Rectum (tissue), 1 donor: ENCODE measurements around a stretch of chr10.

- PRO-cap: no peak
Measured at GRCh38 chr10:95728591-95728907, 27.4 kb upstream of the ENTPD1 start.

GRCh38 chr10:95761533-95762269 lies 5.7 kb downstream of the ENTPD1 start:
- PRO-cap: no peak

DNA sequence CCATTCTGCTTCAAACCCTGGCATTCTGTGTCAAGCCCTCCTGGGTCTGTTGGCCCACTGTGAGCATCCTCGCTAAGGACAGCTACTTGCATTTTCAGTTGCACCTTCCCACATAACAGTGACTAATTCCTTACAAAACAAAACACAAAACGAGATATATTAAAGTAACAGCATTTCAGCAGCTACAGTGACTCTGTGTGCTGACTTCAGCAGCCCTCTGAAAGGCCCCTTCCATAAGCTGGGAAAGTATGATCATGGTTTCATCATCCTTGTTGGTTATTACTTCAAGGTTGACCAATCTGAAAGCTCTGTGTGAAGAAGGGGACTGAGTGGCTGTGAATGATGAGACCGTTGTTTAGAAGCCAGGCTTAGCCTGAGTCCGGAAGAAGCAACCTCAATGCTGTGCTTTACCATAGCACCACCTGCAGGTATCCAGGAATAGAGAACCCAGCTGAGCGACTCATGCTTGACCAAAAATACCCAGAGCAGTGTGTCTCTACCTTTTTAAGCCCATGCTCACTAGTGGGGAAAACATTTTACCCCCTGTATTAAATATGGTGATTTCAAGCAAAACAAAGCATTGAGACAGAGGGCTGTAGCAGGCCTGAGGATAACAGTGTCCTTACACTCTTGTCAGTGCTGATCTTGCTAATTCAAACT lies 42.7 kb upstream of the CC2D2B start:
- PRO-cap: no peak

GRCh38 chr10:96044760-96045153 lies 1.4 kb downstream of the CCNJ start:
- PRO-cap: no peak

GRCh38 chr10:96059235-96059816 lies 15.9 kb downstream of the CCNJ start:
- PRO-cap: no peak

DNA sequence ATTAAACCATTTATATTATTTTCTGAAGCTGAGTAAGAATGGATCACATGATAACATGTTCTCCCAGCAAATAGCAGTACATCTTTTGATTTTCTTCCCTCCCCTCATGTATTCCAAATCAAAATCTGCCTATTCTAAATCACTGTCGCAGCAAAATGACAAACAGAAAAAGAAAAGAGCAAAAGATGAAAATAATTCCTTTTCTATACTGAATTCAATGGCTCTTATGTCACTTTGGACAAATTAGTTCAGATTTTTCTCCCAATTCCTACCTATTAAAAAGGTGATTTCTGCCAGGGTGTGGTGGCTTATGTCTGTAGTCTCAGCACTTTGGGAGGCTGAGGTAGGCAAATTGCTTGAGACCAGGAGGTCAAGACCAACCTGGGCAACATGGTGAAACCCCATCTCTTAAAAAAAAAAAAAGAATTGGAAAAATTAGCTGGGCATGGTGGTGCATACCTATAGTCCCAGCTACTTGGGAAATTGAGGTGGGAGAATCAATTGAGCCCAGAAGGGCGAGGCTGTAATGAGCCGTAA lies 10.3 kb downstream of the ZNF518A start:
- PRO-cap: no peak

DNA sequence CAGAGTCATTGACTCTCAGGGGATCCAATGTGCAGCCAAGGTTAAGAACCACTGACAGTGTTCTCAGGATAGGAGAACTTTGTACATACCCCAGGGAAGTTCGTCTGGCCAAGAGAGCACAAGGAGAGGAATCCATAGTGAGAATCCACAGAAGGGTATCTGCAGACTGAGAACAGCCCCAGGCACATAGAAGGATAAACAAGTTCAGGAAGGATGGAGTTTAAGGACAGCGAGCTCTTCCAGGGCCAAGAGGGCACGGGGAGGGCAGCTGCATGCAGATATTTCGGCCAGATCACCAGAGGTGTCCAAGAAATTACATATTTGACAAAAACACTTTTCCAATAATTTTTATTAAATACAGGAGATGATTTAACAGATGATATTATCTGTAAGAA lies 16.4 kb downstream of the BLNK start:
- PRO-cap: no peak

GRCh38 chr10:96514845-96515524 lies 1.3 kb upstream of the TLL2 start:
- PRO-cap: no peak

- PRO-cap: no peak
Measured at GRCh38 chr10:96516331-96517193, 2.8 kb upstream of the TLL2 start.

GRCh38 chr10:96547236-96547640 lies 33.5 kb upstream of the TLL2 start:
- PRO-cap: no peak

GRCh38 chr10:96552678-96553318 lies 34.0 kb downstream of the TM9SF3 start:
- PRO-cap: no peak

DNA sequence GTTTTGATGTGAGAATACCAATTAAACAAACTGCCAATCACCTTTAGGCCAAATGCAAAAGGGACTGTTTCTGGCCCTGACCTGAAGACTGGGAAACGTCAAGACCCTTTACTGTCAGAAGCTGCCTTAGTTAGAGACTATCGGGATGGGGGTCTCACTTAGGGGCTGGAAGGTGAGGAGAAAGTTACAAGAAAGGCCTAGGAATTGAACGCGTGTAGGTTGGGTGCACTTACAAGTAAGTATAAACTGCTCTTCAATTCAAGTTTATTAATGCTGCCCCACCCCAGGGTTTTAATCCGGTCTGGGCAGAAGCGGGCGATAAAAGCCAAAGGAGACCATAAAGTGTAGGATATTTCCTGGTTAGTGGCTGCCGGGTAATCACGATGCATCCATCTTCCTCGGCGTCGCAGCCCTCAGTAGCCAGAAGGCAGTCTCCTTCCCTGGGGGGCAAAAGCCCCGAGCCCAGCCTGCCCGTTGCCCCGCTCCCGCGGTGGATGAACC lies 840 bp downstream of the TM9SF3 start:
- PRO-cap: bidirectional peak, plus-strand start at position 363 of the sequence, minus-strand start at position 237 of the sequence

DNA sequence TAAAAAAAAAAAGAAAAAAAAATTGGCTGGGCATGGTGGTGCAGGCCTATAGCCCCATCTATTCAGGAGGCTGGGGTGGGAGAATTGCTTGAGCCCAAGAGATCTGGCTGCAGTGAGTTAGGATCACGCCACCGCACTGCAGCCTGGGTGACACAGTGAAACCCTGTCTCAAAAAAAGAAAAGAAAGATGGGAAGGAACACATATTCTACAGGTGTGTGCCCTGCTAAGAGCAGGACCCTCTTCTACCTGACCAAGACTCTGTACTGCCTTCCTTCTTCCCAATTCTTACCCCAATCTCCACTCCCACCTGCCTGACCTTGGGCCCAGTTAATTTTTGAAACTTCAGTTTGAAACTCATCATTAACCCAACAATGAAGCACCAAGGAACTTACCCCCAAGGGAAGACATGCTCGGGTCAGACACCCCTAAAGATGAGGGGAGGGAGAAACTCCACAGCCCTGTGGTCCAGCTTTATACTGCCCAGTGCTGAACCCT lies 43.9 kb upstream of the TM9SF3 start:
- PRO-cap: no peak

- PRO-cap: unidirectional peak, plus-strand start at chr10:96645278; unidirectional peak, plus-strand start at chr10:96645483
Measured at GRCh38 chr10:96644673-96645930, 58.3 kb upstream of the TM9SF3 start.

GRCh38 chr10:96656827-96657351 lies 63.4 kb downstream of the PIK3AP1 start:
- PRO-cap: unidirectional peak, minus-strand start at chr10:96656914

DNA sequence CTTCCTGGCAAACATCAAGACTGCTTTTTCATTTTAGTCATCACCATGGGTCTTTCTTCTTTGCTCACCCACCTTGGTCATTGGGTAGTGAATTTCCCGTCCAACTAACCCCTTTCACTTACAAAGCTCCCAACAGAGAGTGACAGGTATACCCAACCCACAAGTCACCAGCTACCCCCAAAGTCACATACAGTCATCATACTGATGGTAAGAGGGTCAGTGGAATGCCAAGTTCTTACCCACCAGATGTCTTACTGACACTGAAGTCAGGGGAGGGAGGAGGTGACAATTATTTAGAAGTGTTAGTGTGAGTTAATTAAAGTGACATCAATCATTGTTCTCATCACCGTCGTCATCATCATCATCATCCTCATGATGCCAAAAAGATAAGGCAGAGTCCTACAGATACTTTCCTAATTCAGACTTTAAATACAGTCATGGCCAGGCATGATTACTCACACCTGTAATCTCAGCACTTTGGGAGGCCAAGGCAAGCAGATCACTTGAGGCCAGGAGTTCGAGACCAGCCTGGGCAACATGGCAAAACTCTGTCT lies 48.9 kb downstream of the PIK3AP1 start:
- PRO-cap: no peak

DNA sequence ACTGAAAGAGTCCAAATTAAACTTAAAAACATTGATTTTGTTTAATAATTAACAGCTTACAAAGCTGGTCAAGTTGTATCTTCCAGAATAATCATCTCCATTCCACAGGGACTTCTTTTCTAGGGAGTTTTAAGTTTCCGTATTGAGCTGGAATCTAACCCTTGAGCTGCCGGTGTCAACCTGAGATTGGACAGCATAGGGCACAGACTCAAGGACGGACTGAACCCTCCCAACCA lies 43.7 kb downstream of the PIK3AP1 start:
- PRO-cap: no peak

- PRO-cap: no peak
Measured at GRCh38 chr10:96700481-96701230, 19.7 kb downstream of the PIK3AP1 start.

- PRO-cap: bidirectional peak, plus-strand start at chr10:96741138, minus-strand start at chr10:96741067
Measured at GRCh38 chr10:96740664-96741405, 20.5 kb upstream of the PIK3AP1 start.

GRCh38 chr10:96835487-96836143 lies 3.5 kb downstream of the LCOR start:
- PRO-cap: unidirectional peak, plus-strand start at chr10:96835963